Metastatic Liver Carcinoma in the Lung (tissue), 2 donors: ENCODE measurements around the genes SCGB2A1 and ROM1.

GRCh38 chr11:61341615-61342739 is 8.9 kb downstream of the TKFC start:
- PRO-cap, 2 experiments, result no peak in any of the 2 experiments

- PRO-cap, 2 experiments, result no peak in any of the 2 experiments
Measured at GRCh38 chr11:61369353-61370150, 7.4 kb downstream of the TMEM138 start.

GRCh38 chr11:61454183-61455027 is 24.5 kb downstream of the SDHAF2 start:
- PRO-cap, 2 experiments, result no peak in any of the 2 experiments

DNA sequence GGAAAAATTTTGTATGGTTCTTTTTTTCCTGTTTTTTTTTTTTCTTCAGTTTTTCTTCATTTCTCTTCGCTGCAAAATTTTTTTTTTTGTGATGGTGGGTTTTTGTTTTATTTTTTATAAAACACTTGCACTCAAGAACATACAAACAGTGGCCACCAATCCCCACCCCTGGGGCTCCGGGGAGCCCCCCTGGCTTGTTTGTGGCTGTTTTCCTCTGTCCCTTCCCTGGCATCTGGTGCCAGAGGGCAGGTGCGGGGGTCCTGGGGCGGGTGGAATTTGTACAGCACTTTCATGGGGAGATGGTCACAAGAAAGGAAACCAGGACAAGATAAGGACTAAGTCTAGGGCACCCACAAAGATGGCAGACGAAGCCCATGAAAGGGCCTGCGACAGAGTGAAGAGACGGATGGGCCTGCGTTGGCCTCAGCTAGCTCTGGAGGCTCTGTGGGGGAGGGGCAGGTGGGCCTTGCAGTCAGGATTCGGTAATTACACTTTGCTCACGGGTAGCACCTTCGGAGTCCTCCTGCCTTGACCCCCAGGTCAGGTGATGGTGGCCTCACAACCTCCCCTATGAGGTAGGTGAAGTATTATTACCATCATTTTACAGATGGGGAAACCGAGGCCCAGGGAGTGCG is 7.0 kb downstream of the LRRC10B start:
- PRO-cap, 2 experiments, result no peak in any of the 2 experiments

DNA sequence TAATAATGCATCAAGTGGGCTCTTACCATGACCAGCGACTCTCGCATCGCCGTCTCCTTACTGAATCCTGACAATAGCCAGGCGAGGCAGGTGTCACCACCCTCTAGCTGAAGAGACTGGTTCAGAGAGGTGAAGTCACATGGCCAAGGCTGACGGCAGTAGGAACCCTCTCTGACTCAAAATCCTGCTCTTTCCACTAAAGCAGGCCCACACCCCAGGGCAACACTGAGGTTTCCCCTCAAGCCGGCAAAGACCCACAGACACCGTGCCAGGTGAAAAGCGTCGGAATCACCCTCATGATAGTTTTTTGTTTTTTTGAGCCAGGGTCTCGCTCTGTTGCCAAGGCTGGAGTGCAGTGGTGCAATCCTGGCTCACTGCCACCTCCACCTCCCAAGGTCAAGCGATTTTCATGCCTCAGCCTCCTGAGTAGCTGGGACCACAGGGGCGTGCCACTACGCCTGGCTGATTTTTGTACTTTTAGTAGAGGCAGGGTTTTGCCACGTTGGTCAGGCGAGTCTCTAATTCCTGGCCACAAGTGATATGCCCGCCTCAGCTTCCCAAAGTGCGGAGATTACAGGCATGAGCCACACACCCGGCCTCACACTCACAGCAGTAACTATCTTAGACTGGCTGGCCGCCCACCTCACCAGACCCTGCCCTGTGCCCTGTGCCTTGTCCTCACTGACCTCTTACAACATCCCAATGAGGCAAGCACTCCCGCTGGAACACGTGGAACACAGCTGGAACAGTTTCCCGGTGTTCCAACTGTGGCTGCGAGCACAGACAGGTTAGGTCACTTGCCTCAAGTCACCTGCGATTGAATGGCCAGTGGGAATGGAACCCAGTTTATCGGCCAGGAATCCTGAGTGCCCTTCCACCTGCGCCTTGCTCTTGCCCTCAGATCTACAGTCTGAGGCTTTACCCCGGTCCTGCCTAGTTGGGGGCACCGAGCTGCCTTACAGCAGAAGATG is 21.1 kb downstream of the LRRC10B start:
- PRO-cap, 2 experiments, result peak in 1 of 2 experiments; most common plus-strand start position 141 of the sequence (in 1); most common minus-strand start position 66 of the sequence (in 1)

- PRO-cap, 2 experiments, result no peak in any of the 2 experiments
Measured at GRCh38 chr11:61600754-61601155, 19.9 kb upstream of the SYT7 start.

DNA sequence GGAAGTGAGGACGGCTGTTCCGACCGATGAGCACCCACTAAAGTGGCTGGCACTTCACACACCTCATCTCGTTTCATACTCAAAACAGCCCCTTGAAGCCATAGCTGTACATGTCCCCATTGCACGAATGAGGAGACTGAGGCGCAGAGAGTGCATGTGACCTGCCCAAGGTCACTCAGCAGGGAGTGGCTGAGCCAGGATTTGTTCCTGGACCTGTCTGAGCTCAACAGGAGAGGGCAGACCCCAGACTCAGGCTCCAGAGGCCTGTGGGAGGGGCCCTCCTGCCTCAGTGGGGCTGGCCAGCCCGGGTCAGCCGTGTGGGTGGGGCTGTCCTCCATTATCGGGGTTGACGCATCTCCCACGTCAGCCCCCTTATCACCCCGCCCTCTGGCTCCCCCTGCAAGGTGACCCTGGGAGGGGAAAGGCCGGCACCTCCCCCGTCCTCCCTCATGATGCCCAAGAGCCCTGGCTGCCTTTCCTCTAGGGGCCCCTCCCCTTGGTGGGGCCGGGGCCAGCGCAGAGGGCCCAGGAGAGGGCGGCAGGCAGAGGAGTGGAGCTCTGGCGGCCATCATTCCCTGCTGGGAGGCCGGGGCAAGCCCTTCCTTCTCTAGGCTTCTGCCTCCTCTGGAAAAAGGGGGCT is 12.0 kb downstream of the MYRF start:
- PRO-cap, 2 experiments, result peak in 1 of 2 experiments; most common plus-strand start position 519 of the sequence (in 1)

DNA sequence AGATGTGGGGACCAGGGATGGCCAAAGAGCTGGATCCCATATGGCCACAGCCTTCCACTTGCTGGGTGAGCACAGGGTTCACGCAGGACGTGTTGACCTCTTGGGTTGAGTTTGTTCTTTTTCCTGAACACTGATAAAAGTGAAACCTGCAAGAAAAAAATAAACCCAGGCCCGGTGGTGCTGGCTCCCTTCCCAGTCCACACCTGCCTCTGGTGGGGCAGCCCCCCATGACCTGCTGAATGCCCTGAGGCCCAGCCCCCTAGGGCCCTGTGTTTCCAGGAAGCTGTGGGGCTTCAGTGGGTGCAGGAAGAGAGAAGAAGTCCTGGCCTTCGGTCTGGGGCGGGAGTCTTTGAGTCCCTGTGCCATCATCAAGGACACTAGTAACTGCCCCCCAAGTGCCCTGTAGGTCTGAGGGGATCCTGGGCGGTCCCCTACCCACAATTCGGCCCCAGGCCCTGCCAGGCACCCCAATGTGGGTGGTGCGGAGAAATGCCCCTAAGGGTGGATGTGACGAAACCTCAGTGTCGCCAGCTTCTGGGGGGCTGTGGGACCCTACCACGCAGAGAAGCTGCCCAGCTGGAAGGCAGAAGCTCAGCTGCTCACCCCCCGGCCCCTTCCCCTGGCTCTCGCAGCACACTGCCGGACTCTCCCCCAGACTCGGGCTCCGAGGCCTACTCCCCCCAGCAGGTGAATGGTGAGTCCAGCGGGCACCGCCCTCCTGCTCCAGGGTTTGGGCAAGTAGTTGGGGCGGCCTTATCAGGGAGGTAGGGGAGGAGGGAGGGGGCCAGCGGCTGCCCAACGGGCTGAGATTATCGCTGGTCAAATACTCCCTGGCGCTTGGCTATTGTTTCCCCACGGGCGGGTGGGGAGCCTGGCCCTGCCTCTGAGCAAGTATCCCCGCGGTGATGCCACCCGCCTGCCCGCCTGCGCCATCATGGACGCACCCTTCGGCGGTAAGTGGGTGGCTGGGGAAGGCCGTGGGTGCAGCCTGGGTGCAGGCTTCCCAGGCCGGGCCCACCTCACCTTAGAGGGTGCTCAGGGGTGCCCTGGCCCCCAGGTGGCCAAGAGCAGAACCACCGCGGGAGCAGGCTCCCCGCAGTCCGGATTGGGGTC is 16.5 kb downstream of the MYRF start:
- PRO-cap, 2 experiments, result peak in 1 of 2 experiments; most common minus-strand start position 638 of the sequence (in 1)

- PRO-cap, 2 experiments, result no peak in any of the 2 experiments
Measured at GRCh38 chr11:61777050-61777901, 15.1 kb downstream of the TMEM258 start.

DNA sequence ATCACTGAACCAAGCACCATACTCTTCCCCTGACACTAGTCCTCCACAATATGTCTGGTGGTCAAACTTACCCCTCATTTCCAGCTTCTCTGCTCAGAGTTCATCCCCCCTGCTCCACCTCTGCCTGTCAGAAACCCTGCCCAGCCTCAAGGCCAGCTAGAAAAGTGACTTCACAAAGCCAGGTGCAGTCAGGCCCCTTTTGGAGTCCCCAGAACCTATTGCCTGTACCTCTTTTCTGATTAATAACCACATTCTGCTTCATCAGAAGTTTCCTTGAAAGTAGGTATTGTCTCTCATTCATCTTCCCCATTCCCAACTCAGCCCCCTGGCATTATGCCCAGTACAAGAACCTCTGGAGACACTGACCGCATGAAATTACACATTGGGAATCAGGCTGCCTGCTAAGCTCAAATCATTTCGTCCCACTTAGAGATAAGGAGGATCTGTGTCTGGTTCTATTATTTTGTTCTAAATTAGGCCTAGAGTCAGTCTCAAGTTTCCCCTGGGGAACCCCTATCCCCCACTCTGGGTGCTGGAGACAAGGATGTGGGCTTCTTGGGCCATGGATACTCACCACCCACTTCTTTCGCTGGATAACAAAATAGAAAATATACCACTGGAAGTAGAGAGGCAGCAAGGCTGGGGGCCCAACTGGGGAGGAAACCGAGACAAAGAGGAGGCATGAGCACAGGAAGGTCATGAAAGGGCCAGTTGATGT is 11.6 kb downstream of the FEN1 start:
- PRO-cap, 2 experiments, result no peak in any of the 2 experiments

DNA sequence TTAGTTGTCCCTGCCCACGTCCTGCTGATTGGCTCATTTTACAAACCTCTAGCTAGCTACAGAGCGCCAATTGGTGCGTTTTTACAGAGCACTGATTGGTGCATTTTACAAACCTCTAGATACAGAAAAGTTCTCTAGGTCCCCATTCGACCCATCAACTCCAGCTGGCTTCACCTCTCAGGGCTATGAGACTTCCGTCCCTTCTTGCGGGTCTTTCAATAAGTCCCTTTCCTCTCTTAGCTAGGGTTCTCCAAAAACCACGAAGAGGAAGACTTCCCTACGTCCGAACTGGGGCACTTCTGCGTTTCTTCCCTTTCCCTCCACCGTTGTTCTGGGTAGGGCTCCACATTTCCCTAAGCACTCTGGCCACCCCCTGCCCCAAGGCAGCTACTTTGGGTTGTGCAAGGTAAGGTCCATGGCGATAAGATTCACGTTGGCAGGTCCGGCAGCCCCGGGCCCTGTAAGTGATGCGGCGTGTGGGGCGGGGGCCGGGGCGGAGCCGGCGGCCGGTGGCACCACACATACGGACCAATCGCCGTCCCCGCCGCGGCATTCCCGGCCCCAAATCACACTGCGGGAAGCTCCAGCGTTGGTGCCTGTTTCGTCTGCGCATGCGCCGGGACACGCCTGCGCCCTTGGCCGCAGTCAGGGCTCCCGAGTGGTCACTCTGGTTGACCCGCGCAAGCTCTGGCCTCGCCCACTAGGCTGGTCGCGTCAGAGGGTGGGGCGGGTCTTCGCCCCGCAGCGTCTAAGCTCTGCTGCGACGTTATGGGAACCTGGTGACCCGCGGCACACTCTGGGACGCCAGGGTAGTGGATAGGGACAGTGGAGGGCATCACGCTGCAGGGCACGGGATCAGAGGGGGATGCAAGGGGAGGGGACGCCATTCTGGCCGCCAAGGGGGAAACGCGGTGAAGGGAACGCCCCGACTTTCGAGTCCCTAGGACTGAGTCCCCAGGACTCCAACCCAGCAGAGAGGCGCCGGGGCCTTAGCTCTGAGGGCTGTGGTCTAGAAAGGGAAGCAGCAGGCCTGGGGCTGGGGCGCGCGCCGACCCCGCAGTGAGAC is 1.8 kb downstream of the FADS1 start:
- PRO-cap, 2 experiments, result peak in 2 of 2 experiments; most common plus-strand start position 751 of the sequence (in 2); most common minus-strand start position 462 of the sequence (in 1)

GRCh38 chr11:61826392-61826825 is 1.7 kb upstream of the FADS2 start:
- PRO-cap, 2 experiments, result no peak in any of the 2 experiments

DNA sequence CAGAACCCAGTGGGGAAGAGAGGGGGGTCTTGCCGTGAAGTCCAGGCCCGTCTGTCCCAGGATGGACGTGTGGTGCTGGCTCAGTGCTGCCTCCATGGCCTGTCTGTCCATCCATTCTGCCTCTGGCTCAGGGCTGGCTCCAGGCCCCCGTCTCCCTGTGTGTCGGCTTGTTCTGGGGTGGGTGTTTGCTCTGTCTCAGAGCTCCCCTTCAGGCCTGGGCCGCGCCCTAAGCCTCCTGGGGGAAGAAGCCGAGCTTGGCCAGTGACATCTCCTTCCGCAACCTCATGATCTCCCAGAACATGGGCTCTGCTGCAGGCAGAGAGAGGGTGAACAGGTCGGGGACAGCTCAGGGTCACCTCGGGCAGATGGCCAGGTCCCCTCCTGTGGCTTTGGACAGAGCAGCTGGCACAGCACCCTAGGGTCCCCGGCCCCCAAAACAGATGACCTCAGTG is 6.7 kb upstream of the FADS3 start:
- PRO-cap, 2 experiments, result no peak in any of the 2 experiments

DNA sequence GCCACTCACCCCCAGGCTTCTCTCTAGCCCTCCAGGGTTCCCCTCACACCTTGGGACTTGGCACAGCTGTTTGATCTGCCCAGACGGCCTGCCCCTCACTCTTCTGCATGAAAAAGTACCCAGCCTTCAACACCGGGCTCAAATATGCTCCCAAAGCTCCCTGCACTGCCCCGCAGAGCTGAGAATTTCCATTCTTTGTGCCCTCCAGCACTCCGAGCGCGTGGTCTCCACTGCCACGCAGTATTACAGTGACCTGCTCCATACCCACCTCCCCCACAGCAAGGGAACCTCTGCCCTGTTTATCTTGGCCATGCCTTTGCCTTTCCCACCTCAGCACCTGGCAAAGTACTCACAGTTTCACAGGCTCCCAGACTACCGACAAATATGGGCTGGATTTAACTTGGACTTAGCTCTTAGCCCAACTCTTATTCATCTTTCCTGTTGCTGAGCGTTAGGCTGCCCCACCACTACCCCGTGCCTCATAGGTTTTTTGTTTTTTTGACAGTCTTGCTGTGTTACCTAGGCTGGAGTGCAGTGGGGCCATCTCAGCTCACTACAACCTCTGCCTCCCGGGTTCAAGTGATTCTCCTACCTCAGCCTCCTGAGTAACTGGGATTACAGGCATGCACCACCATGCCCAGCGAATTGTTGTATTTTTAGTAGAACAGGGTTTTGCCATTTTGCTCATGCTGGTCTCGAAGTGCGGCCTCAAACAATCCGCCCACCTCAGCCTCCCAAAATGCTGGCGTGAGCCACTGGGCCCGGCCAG is 7.8 kb upstream of the FTH1 start:
- PRO-cap, 2 experiments, result peak in 1 of 2 experiments; most common plus-strand start position 435 of the sequence (in 1); most common minus-strand start position 232 of the sequence (in 1)

DNA sequence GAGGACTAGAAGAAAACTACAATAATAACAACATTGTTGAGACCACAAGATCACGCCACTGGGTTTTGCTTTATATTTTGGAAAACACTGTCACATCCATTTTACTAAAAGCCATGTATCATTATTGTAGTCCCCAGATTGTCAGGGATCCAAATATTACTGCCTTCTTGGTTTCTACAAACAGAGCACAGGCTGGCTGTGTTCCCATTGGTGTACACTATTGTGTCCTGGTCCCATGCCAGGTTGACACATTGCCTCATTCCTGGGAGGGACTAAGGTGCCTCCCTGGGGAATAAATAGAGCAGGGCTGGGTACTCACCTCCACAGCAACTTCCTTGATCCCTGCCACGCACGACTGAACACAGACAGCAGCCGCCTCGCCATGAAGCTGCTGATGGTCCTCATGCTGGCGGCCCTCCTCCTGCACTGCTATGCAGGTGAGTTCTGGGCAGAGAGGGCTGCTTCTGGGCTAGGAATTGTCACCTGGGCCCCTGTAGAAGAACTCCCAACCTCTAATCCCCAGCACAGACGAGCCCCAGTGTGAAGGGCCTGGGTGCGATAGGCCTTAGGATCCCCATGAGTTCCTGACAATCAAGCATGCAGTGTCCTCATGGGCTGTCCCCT is at the start of gene SCGB2A1:
SCGB2A1 (plus strand) TSS at position 324 of the 624 bp plus-strand sequence.
- PRO-cap, 2 experiments, result no peak in any of the 2 experiments

DNA sequence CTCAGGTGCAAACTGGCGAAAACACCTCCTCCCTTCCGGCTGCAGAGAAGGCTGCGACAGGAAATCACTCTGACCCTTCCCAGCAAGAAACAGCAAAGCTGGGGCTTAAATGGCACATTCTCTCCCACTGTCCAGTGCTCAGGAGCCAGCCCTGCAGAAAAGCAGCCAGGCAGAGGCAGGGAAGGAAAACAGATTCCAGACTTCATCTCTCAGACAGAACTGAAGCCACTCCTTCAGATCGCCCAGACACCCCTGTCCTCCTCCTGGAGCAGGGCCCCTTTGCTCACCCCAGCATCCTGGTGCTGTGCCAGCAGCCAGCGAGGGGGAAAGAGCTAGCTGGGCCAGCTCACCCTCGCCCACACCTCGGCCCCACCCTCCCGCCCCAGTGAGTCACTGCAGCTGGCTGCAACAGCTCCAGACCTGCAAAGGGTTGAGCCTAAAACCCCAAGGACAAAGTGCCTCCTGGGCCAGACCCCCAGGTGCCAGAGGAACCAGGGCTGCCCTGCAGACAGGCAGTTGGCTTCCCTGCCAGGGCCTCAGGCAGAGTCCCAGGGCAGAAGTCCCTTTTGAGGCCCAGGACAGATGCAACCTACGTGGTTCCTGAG is 7.4 kb downstream of the AHNAK start:
- PRO-cap, 2 experiments, result no peak in any of the 2 experiments

- PRO-cap, 2 experiments, result no peak in any of the 2 experiments
Measured at GRCh38 chr11:62575472-62575958, 1.8 kb upstream of the EEF1G start.

GRCh38 chr11:62600537-62600890 is 1.2 kb downstream of the MTA2 start:
- PRO-cap, 2 experiments, result no peak in any of the 2 experiments

DNA sequence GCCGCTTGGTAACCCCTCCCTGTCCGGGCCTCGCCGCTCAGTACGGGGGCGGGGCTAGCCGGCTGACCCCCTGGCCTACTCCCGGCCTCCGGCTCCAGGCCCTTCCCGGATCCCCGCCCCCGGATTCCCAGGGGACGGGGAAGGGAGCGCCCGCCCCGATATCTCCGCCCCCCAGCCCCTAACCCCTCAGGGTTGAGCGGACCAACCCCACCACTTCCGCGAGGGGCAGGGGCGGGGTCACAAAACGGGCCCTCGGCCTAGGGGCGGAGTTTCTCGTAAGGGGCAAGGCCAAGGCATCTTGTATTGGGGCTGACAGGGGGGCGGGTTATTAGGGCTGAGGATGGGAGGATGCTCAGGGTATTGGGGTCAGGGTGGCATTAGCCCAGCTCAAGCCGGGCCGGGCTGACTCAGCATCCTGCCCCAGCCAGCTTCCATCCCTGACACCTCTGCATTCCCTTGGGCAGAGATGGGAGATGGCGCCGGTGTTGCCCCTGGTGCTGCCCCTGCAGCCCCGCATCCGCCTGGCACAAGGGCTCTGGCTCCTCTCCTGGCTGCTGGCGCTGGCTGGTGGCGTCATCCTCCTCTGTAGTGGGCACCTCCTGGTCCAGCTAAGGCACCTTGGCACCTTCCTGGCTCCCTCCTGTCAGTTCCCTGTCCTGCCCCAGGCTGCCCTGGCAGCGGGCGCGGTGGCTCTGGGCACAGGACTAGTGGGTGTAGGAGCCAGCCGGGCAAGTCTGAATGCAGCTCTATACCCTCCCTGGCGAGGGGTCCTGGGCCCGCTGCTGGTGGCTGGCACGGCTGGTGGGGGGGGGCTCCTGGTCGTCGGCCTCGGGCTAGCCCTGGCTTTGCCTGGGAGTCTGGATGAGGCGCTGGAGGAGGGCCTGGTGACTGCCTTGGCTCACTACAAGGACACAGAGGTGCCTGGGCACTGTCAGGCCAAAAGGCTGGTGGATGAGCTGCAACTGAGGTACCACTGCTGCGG is at the start of gene ROM1:
ROM1 (plus strand) TSS at position 449 of the 982 bp plus-strand sequence.
- PRO-cap, 2 experiments, result no peak in any of the 2 experiments

GRCh38 chr11:62690406-62690982 is 1.2 kb upstream of the LRRN4CL start:
- PRO-cap, 2 experiments, result no peak in any of the 2 experiments